Cardiac atrium fibroblast (primary cell): Measurements from ENCODE around the gene CEACAM6.

DNA sequence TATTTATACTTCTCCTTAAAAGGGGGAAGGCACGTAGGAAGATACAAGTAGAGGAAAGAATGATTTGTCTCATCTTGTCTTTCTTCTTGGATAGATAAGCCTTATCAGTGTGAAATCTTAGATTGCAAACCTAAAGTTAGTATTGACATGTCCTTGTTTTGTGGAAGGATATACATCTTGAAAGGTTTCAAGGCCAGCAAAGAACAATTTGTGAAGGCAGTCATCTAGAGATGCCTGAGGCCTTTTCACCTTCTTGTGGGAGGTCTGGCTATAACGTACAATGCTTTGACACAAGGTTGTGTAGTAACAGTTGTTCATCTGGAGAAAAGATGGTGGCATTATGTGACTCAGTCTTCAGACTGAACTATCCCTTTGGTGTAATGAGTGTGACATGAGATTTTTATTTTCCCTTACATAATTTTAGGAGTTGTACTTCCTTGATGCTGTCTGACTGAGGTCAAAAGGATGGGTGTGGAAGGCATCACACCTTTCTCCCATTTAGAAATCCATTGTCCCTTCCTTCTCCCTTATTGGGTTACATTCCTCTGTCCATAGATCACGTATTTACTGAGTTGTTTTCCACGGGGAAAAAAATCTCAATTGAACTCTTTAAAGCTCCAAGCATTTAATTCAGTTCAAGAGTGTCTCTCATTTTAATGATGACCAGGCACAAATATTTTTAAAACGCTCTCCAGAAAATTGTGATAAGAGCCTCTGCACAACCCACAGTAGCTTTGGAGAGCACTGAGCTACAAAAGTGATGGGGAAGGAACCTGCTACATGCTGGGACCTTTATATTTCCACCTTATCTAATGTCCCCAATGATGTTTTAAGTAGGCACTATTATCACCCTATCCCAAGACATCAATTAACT, 14.4 kb upstream of the CEACAM6 start:
- RAMPAGE, long total RNA, result no peak

DNA sequence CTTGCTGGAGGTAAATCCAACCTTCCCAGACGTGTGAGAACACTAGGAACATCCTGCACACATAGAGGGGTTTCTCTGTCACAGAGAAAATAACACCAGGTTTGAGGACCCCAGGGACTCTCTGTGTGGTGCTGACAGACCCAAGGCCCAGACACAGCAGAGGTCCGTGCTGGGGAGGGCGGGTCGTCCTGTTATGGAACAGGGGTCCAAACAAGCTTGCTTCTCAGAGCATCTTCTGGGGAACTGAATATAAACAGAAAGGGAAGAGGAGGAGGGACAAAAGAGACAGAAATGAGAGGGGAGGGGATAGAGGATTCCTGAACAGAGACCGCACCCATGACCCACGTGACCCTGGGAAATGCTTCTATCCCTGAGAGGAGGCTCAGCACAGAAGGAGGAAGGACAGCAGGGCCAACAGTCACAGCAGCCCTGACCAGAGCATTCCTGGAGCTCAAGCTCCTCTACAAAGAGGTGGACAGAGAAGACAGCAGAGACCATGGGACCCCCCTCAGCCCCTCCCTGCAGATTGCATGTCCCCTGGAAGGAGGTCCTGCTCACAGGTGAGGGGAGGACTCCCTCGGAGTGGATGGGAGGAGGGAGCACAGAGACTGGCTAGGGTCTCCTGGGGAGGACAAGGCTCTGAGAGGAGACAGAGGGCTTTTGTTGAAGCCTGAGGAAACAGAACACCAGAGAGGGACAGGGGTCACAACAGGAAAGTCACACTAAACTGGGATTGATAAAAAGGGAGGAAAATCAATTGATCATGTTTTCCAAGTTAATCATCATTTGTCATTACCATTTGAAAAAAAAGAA, at the start of gene CEACAM6:
Gene CEACAM6, plus strand, starts transcription at position 388 of the 813 bp plus-strand sequence.
- RAMPAGE, long total RNA, result no peak

- RAMPAGE, long total RNA, result no peak
Measured at GRCh38 chr19:41792269-41793023, 3.9 kb upstream of the CEACAM3 start.

GRCh38 chr19:41860366-41860671, 264 bp downstream of the RPS19 start:
- RAMPAGE, long total RNA, result no peak

GRCh38 chr19:41862492-41863676, 2.8 kb downstream of the RPS19 start:
- RAMPAGE, long total RNA, result no peak

- RAMPAGE, long total RNA, result no peak
Measured at GRCh38 chr19:41883402-41883646, 340 bp downstream of the ARHGEF1 start.

GRCh38 chr19:41887775-41888559, 5.0 kb downstream of the ARHGEF1 start:
- RAMPAGE, long total RNA, result no peak

DNA sequence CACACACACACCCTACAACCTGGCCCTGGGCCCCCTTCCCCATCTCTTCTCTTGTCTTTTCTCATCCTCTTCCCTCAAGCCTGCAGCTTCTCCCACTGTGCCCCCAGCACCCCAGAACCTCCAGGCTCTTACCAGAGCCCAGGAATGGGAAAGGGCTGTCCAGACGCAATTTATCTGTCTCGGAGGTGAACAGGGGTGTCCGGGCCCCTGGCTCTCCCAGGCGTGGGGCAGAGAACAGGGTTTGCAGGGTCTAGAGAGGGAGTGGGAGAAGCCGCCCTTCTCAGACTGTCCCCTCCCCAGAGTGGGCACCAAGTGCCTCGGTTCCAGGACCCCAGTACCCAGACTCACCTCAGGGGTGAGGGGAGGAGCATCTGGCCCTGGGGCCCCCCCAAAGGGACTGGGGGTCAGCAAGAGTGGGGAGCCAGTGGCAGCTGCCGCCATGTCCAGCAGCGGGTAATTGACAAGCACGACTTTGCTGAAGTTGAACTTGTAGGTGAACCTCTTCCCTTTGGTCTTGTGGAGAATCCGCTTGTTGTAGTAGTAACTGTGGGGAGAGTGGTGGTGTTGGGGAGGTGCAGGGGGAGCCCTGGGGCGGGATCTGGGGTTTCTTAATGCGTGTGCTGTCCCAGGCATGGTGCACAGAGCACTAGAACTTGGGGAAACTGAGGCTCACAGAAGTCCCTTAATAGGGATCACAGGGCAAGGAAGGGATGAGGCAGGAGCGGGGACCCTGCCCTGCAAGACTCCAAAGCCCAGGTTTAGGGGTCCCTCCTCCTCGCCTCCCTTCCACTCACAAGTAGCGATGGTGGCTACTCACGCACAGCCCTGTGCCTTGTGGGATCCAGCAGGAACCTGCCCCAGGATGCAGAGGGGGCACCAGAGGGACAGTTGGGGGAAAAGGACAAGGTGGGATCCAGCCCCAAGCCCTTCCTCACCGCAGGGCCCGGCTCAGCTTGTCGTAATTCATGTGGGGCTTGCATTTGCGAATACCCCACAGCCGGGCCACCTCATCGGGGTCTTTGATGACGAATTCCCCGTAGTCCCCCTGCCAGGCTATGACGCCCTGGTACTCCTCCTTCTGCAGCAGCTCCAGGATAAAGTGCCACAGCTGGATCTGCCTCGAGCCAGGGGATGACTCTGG, 19.0 kb downstream of the ERFL start:
- RAMPAGE, long total RNA, result no peak

DNA sequence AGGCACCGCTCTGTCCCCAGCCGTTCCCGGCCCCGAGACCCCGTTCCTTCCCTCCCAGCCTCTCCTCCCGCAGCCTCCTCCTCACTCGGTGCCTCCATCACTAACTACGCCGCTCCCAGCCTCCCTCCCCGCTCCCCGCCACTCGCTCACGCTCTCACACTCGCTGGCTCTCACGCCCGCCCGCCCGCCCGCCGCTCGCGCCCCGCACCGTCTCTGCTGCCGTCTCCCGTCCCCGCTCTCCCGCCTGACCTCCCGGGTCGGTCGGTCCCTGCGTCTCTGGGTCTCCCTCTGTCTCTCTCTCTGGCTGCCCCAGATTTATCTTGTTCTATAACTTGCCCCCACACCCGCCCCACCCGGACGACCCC, 15.2 kb downstream of the ERFL start:
- RAMPAGE, long total RNA, result no peak

GRCh38 chr19:41935837-41936225, 7.6 kb upstream of the ERFL start:
- RAMPAGE, long total RNA, result no peak

- RAMPAGE, long total RNA, result no peak
Measured at GRCh38 chr19:42038448-42039212, 31.4 kb downstream of the GRIK5 start.

- RAMPAGE, long total RNA, result no peak
Measured at GRCh38 chr19:42048995-42049377, 21.0 kb downstream of the GRIK5 start.

DNA sequence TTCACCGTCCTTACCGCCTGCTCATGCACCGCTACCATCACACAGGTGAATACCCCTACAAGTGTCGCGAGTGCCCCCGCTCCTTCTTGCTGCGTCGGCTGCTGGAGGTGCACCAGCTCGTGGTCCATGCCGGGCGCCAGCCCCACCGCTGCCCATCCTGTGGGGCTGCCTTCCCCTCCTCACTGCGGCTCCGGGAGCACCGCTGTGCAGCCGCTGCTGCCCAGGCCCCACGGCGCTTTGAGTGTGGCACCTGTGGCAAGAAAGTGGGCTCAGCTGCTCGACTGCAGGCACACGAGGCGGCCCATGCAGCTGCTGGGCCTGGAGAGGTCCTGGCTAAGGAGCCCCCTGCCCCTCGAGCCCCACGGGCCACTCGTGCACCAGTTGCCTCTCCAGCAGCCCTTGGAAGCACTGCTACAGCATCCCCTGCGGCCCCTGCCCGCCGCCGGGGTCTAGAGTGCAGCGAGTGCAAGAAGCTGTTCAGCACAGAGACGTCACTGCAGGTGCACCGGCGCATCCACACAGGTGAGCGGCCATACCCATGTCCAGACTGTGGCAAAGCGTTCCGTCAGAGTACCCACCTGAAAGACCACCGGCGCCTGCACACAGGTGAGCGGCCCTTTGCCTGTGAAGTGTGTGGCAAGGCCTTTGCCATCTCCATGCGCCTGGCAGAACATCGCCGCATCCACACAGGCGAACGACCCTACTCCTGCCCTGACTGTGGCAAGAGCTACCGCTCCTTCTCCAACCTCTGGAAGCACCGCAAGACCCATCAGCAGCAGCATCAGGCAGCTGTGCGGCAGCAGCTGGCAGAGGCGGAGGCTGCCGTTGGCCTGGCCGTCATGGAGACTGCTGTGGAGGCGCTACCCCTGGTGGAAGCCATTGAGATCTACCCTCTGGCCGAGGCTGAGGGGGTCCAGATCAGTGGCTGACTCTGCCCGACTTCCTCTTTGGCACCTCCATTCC, 4.7 kb downstream of the ZNF574 start:
- RAMPAGE, long total RNA, result no peak

DNA sequence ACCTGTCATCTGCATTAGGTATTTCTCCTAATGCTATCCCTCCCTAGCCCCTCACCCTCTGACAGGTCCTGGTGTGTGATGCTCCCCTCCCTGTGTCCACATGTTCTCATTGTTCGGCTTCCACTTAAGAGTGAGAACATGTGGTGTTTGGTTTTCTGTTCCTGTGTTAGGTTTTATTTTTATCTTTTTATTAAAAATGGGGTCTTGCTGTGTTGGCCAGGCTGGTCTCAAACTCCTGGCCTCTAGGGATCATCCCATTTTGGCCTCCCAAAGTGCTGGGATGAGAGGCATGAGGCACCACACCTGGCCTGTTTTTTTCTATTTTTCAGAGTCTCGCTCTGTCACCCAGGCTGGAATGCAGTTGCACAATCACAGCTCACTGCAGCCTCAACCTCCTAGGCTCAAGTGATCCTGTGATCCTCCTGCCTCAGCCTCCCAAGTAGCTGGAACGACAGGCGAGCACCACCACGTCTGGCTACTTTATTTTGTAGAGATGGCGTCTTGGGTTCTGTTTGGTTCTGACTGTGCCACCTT, 7.5 kb downstream of the ZNF574 start:
- RAMPAGE, long total RNA, result no peak

GRCh38 chr19:42095219-42096215, 19.6 kb downstream of the ZNF574 start:
- RAMPAGE, long total RNA, result no peak

DNA sequence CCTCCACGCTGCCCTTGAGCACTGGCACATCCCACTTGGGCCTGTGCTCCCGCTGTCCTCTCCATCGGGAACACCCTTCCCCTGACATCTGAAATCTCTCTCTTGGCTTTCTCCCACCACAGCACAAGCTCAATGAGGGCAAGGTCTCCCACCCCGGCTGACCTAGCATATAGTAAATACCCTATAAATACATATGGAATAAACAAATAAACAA, 11.3 kb downstream of the DEDD2 start:
- RAMPAGE, long total RNA, result no peak

GRCh38 chr19:42216371-42216800, 1.1 kb downstream of the DEDD2 start:
- RAMPAGE, long total RNA, result no peak

GRCh38 chr19:42224806-42225723, 5.0 kb downstream of the ZNF526 start:
- RAMPAGE, long total RNA, result no peak

- RAMPAGE, long total RNA, result no peak
Measured at GRCh38 chr19:42233023-42233577, 9.3 kb downstream of the GSK3A start.

DNA sequence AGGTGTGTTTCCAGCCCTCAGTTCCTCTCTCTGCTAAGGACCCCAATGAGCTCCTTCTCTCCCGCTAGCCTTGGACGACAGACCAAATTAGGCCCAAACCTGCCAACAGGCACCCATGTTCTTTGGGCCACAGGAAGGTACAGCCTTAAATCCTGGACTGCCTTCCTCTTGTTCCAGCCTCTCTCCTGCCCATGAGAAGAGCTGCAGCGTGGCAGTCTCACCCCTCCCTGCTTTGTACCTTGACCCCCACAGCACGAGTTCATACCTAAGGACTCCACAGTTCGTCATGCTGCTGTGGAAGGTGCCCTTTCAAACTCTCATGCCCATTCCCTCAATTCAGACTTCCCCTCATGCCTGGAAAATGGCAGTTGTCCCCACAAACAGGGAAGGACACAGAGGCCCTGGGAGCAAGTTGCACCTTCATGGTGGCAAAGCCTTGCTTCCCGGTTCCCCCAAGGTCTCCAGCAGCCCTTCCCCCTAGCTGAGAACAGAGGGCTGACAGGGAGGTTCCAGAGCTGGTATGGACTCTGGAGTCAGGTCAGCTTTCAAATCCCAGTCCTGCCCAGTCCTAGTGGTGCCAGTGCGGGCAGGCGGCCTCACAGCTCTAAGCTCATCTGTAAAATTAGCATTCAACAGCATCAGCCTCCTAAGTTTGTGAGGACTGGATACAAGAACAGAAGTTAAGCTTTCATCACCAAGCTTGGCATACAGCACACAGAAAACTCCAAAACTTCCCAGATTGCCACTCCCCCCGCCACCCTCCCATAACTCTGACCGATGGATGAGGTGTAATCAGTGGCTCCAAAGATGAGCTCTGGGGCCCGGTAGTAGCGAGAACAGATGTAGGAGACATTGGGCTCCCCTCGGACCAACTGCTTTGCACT, 8.6 kb downstream of the GSK3A start:
- RAMPAGE, long total RNA, result no peak